Umbilical cord (tissue), 2 donors: Measurements from ENCODE around the genes CERS4, ZNF317 and OR7D4.

GRCh38 chr19:7851232-7852033, 21.4 kb downstream of the EVI5L start:
- RAMPAGE, long total RNA, result no peak

DNA sequence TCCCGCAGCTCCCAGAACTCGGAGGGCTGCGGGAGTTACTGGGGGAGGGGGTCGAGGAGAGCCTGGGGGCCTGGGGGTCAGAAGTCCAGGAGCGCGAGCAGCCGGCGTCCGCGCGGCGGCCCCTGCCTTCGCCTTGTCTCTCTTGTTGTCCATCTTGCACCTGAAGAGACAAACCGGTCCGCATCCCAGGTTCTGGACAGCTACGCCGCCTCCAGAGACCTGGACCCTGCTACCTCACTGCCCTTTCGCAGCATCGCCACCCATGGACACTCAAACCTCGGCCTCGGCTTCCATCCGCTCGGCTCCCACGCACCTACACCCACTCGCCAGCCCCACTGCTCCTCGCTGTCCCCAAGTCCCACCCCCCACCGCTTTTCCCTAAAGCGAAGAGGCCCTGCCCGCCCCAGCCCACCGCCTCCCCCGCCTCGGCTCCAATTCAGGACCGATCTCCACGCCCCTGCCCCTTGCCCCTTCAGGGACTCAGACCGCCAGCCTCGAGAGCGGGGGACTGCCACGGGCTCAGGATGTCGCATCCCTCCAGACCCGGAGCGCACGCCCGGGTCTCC, 570 bp downstream of the PRR36 start:
- RAMPAGE, long total RNA, result no peak

GRCh38 chr19:7899508-7900073, 4.1 kb upstream of the MAP2K7 start:
- RAMPAGE, long total RNA, result no peak

DNA sequence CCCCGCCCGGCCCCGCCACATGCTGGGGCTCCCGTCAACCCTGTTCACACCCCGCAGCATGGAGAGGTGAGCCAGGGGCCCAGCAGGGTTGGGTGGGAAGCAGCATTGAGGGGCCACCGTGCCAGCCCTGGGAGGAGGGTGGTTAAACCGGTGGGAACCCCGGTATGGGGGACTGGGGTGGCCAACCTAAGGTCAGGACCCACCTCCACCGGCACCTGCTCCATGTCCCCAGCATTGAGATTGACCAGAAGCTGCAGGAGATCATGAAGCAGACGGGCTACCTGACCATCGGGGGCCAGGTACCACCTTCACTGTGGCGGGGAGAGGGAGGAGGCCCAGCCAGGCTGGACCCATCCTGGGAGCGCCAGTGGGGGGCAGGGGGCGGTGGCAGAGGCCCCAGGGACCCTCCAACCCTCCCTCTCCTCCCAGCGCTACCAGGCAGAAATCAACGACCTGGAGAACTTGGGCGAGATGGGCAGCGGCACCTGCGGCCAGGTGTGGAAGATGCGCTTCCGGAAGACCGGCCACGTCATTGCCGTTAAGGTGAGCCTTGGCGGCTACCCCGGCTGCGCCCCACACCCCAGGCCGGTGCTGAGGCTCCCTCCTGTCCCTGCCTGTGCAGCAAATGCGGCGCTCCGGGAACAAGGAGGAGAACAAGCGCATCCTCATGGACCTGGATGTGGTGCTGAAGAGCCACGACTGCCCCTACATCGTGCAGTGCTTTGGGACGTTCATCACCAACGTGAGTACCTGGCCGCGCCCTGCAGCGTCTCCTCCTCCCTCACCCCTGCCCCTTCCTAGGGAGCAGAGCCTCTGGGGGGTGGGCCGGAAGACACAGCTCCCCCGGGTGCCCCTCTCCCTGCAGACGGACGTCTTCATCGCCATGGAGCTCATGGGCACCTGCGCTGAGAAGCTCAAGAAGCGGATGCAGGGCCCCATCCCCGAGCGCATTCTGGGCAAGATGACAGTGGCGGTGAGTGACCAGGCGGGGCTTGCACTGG, 4.5 kb upstream of the TGFBR3L start:
- RAMPAGE, long total RNA, result no peak

DNA sequence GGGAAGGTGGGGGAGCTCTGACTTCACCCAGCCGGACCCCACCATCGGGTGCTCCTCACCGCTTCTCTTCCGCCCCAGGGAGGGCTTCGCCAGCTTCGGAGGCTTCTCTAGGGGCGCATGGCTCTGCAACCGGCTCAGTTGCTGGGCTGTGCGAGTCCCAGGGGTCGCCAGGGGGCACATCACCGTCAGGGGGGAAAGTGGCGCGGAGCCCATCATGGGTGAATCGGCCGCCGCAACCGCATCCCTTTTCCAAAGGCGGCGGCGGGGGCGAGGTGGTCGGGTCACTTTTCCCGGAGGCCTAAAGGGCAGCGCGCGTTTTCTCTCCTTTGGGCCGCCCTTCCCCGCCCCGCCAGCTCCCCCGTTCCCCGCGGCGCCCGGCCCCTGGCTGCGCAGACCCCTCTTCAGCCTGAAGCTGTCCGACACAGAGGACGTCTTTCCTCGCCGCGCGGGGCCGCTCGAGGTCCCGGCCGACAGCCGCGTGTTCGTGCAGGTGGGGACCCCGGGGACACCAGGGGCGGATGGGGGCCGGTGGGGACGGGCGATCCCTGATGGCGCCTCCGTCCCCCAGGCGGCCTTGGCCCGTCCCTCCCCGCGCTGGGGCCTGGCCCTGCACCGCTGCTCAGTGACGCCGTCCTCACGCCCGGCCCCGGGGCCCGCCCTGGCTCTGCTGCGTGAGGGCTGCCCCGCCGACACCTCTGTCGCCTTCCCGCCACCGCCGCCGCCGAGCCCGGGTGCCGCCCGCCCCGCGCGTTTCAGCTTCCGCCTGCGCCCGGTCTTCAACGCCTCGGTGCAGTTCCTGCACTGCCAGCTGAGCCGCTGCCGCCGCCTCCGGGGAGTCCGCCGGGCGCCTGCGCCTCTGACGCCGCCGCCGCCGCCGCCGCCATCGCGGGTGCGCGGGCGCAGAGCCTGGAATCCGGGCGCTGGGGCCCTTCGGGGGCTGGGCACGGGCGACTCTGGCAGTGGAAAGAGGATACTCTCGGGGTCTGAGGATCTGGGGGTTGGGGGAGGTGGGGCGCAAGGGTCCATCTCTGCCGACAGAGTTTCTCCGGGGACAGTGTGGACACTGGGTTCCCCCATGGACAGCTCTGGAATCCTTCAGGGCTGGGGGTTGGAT, 1.8 kb downstream of the TGFBR3L start:
- RAMPAGE, long total RNA, result no peak

DNA sequence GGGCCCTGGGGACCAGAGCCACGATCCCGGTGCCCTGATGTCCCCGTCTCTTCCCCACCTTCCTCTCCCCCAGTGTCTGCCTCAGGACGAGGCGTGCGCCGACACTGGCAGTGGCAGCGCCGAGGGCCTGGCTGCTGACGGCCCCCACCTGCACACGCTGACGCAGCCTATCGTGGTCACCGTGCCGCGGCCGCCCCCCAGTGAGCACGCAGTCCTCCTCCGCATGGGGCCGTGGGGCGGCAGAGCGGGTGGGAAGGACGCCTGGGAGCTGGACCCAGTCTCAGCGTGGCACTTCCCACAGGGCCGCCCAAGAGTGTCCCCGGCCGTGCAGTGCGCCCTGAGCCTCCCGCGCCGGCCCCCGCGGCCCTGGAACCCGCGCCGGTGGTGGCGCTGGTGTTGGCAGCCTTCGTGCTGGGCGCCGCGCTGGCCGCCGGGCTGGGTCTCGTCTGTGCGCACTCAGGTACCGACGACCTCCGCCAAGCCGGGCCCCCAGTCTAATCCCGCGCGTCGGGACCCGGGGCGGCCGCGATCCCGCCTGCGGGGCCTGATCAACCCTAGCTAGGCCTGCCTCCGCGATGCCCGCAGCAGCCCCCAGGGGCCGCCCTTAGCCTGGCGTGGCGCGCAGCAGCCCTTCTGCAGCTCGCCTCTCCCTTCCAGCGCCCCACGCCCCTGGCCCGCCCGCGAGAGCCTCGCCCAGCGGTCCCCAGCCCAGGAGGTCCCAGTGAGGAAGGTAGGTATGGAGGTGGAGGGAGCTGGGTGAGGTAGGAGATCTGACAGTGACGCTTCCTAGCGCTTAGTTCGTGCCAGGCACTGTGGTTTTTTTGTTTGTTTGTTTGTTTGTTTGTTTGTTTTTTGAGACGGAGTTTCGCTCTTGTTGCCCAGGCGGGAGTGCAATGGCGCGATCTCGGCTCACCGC, 2.5 kb upstream of the SNAPC2 start:
- RAMPAGE, long total RNA, result no peak

- RAMPAGE, long total RNA, result no peak
Observed at GRCh38 chr19:7922015-7922563, 2.0 kb downstream of the SNAPC2 start.

- RAMPAGE, long total RNA, result no peak
Observed at GRCh38 chr19:7924474-7925001, 1.4 kb downstream of the CTXN1 start.

DNA sequence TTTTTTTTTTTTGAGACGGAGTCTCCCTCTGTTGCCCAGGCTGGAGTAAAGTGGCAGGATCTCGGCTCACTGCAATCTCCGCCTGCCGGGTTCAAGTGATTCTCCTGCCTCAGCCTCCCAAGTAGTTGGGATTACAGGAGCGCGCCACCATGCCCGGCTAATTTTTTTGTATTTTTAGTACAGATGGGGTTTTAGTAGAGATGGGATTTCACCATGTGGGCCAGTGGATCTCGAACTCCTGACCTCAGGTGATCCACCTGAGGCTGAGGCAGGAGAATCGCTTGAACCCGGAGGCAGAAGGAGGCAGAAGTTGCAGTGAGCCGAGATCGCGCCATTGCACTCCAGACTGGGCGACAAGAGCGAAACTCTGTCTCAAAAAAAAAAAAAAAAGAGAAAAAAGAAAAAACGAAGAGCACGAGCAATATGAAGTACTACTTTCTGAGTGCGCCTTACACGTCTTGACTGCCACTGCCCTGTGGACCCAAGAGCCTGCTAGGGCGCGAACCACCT, 744 bp downstream of the TIMM44 start:
- RAMPAGE, long total RNA, result no peak

DNA sequence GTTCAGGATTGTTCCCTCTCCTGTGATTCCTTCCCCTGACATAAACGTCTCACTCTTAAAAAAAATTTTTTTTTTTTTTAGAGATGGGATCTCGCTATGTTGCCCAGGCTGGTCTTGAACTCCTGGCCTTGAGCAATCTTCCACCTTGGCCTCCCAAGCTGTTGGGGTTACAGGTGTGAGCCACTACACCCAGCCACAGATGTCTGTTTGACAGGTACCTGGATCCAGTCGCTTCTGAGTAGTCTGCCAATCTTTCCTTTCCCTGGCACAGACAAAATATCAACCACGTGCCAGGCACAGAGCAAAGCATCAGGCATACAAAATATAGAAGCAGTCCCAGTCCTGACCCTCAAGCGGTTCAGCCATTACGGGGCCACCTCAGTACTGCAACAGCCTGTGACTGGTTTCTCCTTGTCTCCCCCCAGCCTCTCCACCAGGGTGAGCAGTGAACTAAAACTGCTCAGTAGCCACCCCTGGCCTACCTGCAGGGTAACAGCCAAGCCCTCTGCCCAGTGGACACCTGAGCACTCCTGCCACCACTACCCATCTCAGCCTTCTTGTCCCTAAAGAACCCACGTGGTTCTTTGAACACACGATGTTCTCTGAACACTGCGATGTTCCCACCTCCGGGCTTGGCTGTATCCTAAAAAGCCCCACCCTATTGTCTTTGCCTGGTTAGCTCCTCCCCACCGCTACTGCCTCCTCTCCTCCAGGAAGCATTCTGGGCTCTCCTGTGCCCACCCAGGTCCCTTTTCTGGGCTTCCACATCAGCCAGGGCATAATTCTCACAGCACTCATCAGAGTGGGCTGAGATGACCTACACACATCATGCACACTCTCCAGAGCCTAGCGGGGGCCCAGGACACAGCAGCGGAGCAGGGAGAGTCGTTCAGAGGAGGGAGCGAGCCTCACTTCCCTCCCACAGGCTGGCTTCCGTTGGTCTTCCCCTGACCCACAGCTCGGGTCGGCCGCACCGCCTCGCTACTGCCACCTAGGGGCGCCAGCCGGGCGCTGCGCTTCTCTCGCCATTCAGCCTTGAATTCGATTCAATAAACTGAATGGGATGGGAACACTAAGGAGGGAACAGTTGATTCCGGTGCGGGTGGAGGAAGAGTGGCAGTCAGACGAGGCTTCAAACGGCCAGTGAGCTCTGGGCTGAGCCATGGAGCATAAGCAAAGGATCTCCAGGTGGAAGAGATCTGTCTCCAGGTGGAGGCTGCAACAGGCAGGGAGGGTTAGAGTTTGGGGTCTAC, 3.4 kb downstream of the ELAVL1 start:
- RAMPAGE, long total RNA, result no peak

- RAMPAGE, long total RNA, result no peak
Observed at GRCh38 chr19:8209253-8210476, at the start of gene CERS4. CERS4 (plus strand) TSS chr19:8209370.

DNA sequence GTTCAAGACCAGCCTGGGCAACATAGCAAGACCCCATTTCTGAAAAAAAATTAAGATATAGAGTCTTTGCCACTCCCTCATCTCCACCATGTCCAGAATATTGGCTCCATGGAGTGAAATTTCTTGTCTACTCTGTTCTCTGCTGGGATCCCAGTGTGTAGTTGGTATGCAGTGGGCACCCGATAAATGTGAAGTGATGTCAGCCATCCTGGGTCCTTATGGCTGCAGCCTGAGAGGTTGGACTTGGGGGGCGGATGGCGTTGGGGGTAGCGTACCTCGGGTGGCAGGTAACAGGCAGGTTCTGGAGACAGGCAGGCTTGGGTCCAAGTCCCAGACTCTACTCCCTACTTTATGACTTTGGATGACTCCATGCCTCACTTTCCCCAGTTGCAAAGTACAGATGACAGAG, 7.4 kb downstream of the CERS4 start:
- RAMPAGE, long total RNA, result no peak

- RAMPAGE, long total RNA, result no peak
Observed at GRCh38 chr19:8319933-8320509, 1.2 kb downstream of the NDUFA7 start.

DNA sequence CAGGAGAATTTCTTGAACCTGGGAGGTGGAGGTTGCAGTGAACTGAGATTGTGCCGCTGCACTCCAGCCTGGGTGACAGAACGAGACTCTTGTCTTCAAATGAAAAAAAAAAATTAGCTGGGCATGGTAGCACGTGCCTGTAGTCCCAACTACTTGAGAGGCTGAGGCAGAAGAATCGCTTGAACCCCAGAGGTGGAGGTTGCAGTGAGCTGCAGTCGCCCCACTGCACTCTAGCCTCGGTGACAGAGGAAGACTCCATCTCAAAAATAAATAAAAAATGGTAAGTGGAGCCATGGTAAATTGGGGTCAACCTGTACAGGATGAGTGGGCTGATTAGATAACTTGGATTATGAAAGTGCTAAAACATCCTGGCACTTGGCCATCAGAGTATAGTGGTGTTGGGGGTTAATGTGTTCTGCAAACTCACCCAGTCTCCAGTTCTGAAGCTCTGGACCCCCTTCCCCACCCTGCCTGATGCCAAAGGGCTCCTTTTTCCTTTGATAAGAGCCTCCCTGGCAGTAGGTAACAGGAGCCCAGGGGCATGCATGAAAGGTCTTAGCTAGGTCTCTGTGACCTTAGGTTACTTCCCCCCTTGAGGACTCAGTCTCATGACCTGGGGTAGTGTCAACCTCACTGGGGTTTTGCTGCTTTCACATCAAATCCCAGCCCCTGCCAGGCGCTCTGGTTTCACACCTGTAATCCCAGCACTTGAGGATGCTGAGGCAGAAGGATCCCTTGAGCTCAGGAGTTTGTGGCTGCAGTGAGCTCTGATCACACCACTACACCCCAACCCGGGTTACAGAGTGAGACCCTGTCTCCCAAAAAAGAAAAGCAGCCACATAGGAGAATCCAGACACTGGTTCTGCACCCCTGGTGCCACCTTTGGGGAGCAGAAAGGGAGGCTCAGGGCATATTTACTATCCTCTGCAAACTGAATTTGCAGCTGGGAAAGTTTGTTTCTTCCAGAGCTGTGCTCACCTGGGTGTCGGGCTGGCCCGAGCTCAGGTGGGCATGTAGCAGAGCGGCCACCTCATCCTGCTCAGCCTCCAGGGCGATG, 2.5 kb downstream of the RPS28 start:
- RAMPAGE, long total RNA, result no peak

DNA sequence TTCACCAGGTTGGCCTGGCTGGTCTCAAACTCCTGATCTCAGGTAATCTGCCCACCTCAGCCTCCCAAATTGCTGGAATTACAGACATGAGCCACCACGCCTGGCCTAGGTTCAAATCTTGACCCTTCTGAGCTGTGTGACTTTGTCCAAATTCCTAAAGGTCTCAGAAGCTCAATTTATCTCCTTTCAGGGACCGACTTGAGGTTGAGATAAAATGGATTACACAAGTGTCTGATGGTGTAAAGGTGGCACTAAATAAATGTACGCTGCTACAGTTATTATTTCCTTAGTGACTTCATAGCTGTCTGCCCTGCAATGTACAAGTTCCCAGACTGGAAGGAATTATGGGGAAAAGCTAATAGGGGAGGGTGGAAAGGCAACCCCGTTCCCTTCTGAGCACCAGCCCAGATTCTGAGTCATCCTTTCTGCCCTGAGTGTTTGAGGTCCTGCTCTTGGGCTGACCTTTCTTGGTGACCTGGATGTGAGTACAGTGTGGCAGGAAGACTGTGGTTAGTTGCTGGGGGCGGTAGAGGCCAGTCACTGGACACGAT, 8.5 kb upstream of the ANGPTL4 start:
- RAMPAGE, long total RNA, result no peak

- RAMPAGE, long total RNA, result no peak
Observed at GRCh38 chr19:8396528-8397600, 6.7 kb downstream of the RAB11B start.

DNA sequence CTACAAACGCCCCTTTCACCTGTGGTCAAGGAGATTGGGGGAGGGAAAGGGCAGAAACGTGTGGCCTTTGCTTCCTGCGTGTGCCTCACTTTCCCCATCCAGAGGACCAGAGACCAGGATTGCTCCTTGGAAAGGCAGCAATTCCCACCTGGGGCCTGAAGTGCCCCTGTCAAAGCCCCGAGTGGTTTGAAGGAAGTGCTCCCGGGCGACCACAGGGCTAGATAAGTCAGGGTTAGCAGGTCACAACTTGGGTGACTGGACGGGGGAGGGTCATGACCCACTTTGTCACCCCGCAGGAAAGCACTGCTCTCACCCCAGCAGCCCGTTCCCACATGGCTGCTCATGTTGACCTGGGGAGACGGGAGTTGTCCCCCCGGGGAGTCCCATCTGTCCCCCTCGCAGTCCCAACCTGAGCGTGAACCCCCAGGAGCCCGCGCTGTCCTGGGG, 478 bp downstream of the PRAM1 start:
- RAMPAGE, long total RNA, result no peak

GRCh38 chr19:8544151-8544825, 30.3 kb upstream of the ZNF414 start:
- RAMPAGE, long total RNA, result no peak

DNA sequence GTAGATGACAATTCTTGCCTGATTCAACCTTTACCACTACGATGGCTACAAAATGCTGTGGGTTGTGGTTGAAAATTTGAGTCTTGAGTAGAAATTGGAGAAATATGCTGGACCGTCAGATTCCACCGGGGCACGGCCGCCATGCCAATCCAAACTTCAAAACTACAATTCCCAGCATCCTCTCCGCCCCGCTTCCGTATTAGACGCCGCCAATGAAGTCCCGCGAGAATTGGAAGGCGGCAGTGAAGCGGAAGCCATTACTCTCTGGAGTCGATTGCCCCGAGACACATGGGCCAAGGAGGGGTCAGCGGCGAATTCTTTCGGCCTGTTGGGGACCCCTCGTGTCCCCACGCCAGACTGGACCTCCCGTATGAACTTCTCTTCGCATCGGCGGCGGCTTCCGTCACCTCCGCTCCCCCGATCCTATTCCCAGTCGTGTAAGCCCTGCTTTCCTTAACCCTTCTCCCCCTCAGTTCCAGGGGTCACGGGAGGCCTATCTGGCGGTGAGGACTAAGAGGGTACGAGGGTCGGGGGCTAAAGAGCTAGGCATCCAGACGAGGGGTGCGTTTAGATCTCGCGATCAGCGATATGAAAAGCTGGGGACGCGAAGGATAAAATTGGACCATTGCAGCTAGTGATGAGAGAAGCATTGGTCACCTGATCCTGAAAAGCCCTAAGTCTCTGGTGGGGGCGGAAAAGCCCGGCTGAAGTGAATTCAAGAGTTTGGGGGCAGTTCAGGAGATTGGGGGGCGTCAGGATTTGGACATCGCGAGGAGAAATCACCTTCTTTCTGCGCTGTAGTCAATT, at the start of gene ZNF317:
Gene ZNF317, plus strand, starts transcription at position 242 of the 807 bp plus-strand sequence.
- RAMPAGE, long total RNA, result no peak

DNA sequence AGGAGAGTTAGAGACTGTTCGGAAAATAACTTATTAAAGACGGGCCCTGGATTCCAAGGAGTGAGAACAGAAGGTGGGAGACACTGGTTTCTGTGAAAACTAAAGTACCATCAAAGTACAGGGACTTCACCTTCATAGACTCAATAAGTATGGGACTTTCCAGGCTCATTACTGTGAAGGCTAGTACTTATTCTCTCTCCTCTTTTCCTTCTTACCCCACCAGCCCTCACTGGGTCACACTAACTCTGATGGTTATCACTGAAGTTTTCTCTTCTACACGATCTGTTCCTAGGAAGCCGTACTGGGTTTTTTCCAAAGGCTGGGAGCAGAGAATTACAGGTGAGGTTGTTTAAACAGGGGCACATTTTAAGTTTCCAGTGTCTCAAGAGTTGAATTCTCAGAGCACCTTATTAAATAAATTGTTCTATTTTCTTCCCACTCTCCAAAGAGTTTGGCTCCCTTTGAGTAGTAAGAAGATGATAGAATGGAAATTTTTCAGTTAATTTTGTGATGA, at the start of gene OR7D4:
Gene OR7D4, minus strand, starts transcription at position 297 of the 514 bp plus-strand sequence.
- RAMPAGE, long total RNA, result no peak